Measurements from ENCODE around the gene KCTD21.

DNA sequence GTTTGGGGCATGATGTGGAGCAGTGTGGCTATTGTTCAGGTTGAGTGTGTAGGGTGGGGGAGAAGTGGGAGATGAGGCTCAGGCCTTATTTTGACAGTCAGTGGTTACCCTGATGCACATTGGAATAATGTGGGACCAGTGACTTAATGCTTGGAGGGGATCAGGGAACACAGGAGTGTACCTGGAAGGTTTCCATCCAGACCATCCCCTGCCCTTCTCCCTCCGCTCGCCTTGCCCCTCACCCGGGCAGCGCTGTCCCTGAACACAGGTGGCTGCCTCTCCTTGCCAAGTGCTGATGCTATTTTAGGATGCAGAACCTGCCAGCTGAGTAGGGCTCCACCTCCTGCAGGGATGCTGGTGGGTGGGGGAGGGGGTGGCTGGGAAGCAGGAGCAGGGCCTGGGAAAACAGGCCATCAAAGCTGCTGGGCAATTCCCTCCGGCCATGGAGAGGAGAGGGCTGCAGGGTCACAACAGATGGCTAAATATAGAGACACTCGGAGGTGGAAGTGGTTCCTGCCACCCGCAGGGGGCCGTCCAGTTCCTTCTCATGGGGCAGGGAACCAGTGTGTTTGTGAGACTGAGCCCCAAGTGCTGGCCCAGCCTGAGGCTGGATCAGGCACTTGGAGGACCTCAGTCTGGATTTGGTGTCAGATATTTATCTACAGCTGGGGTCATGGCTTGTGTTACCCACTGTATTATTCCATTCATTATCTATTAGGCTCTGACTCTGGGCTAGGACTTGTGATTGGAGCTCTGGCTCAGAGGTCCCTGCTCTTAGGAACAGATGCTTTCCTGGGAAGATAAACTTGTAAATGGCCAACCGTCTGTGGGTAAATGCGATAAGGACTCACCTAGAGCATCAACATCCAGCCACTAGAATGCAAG lies 59.6 kb downstream of the LRRC32 start:
- RRBS: no CpG with 5 or more reads among the region's 10 CpGs

DNA sequence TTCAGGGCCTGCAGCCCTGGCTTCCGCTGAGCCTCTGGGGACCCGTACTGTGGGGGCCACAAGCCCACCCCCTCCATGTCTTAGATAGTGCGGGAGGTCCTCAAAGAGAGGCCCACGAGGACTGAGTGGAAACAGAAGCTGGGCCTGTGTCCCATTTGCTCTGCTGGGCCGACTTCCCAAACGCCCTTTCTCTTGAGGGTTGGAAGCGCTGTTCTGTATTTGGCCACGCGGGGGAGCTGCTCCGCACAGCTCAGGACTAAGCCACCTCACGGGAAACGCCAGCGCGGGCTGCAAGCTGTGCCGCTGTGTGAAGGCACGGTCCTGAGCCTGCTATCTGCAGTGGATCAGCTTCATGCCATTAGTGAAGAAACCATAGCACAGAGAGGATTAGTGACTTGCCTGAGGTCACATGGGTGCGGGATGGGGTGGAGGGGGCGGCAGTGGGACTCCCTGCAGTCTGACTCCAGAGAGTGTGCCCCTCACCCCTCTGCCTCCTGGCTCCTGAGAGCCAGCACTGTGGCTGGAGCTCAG lies 51.2 kb upstream of the LRRC32 start:
- RRBS: no CpG with 5 or more reads among the region's 18 CpGs

GRCh38 chr11:76783620-76784057 lies 483 bp downstream of the TSKU start:
- RRBS: no CpG with 5 or more reads among the region's 46 CpGs

- RRBS: 16% methylated on average over 4 of the region's 57 CpGs
These were observed 1.2 kb downstream of the TSKU start for GRCh38 chr11:76784058-76785067.

DNA sequence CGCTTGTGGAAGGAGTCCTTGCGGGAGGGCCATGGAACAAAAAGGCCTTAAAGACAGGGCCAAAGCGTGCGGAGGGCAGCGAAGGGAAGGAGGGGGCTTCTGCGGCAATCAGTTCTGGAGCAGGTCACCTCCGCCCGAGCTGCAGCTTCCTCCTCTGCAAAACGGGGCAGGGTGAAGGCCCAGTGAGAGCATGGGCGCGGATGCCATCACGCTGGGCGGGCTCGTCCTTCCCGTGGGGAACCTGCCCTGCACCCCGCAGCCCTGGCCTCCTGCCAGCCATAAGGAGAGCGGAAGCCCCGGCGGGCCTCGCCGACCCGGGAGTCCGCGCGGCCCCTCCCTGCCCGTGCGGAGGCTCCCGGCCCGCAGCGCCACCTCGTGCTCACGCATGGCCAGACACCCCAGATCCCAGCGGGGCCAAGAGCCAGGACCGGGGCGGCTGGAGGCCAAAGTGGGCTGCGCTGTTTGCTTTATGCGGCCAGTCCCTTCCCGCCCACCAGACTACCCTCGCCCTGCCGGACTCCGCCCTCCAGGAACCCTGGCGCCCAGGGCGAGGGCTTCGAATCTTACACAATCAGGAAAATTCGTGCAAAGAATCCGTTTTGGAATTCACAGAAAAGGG lies 16.0 kb downstream of the TSKU start:
- RRBS: 2% methylated on average over 18 of the region's 46 CpGs

- RRBS: no CpG with 5 or more reads among the region's 10 CpGs
These were observed 27.0 kb downstream of the TSKU start for GRCh38 chr11:76810043-76810583.

DNA sequence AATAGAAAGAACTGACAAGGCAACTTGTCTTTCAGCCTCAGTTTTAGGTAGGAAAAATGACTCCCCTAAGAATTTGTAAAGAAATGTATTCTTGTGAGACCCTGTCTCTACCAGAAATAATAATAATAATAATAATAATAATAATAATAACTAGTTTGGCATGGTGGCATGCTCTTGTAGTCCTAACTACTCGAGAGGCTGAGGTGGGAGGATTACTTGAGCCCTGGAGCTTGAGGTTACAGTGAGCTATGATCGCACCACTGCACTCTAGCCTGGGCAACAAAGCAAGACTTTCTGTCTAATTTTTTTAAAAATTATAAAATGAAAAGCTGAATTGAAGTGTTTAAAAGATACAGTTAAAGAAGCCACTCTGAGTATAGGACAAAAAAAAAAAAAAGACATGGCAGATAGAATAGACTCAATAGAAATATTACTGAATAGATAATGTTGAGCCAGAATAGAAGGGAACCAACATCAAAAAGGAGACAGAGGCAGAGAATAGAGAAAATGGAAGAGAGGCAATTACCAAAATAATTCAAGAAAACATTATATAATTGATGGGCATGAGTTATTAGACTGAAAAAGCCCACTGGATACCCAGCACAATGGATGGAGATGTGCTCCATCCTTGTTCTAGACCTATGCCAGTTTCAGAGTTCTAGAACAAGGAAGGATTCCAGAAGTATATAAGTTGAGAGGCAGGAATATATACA lies 24.0 kb upstream of the B3GNT6 start:
- RRBS: no CpG with 5 or more reads among the region's 2 CpGs

- RRBS: no CpG with 5 or more reads among the region's 9 CpGs
These were observed 2.7 kb downstream of the OMP start for GRCh38 chr11:77105304-77105805.

DNA sequence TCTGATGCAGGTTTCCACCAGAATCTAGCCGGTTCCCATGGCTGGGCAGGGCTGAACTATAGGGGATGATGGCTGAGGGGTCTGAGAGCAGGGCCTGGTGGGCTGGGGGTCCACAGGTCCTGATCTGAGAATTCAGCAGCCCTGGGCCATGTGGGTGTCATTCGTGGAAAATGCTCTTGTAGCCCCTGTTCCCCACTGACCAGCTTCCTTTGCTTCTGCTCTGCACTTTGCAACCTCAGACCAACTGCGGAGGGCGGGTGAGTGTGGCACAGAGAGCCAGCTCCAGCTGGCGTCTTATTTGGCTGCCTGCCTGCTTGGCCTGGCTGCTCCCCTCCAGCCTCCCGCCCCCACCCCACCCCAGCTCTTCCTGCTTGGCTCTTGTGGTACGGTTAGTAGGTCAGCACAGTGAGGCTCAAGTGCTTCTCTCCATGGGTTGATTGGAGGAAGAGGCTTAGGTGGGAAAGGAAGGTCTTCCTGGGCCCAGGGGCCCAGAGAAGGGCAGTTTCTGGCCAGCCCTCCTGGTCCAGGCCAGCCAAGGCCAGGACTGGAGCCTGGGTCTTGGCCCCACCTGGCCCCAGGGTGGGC lies 26.3 kb downstream of the MYO7A start:
- RRBS: no CpG with 5 or more reads among the region's 7 CpGs

DNA sequence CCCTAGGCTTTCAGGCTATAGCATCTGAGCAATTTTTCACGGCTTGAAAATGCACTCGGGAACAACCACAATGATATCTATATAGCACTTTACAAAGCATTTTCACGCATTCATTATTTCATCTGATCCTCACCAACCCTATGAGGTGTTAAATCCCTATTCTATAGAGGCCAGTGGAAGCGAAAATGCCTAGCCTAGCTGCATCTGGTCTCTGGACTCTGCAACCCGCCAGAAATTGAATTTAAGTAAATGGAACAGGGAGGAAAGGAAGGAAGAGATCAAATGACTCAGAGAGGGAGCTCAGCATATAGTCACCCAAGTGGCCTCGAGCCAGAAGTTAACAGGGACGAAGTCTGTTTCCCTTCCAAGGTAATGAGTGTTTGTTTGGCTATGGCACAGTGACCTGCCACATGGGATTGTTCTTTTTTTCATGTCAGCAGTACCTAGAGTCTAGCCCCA lies 66.4 kb downstream of the PAK1 start:
- RRBS: no CpG with 5 or more reads among the region's 7 CpGs

DNA sequence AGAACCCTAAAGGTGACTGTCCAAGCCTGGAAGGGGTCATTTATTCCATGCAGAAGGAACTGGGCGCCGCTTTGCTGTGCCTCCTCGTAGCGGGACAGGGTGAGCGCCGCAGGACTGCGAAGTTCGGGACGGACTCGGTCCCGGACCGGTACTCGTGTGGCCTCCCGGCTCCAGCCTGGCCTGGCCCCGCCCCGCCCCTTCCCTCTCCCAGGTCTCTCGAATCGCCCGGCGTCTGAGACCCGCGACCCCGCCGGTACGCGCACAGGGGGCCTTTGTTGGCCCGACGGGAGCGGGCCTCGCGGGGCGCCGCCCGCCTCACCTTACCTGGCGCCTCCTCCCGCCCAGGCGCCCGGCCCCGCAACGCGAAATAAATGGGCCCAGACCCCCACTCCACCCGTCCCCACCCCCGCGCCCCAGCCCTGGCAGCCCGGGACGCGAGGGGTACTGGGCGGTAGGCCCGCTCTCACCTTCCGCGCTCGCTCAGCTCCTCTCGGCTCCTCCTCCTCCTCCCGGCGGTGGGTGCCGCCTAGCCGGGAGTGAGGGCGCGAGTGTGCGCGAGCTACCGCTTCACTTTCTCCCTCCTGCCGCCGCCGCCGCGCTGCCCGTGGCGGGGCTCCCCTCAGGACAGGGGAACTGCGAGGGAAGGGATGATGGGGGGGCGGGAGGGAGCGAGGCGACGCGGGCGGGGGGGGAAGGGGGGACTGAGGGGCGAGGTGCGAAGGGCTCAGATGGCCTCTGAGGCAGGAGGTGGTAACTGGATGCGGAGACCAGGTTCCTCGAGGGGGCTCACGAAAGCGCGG lies 609 bp downstream of the PAK1 start:
- RRBS: under 1% methylated on average over 29 of the region's 83 CpGs

GRCh38 chr11:77642040-77642613 lies 4.5 kb upstream of the CLNS1A start:
- RRBS: no CpG with 5 or more reads among the region's 1 CpG

GRCh38 chr11:77700678-77701598 lies 63.3 kb upstream of the CLNS1A start:
- RRBS: no CpG with 5 or more reads among the region's 7 CpGs

DNA sequence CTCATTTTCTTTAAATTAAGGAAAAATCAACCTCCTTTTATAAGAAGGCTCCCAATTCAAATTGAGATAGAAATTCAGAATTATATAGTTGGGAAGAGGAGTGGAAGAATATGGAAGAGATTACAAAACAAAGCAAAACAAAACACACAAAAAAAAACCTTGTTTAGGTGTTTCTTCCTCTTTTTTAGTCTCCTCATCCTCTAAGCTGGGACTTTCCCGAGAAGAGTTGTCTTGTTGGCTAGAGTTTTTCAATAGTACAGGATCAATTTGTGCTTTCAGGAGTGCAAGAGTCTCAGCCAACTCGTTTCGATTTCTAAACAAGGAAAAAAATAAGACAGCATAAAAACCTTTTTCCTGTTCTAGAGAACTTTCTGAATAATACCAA lies 87.8 kb upstream of the CLNS1A start:
- RRBS: no CpG with 5 or more reads among the region's 3 CpGs

- RRBS: no CpG with 5 or more reads among the region's 26 CpGs
These were observed 85.6 kb downstream of the RSF1 start for GRCh38 chr11:77734799-77735461.

DNA sequence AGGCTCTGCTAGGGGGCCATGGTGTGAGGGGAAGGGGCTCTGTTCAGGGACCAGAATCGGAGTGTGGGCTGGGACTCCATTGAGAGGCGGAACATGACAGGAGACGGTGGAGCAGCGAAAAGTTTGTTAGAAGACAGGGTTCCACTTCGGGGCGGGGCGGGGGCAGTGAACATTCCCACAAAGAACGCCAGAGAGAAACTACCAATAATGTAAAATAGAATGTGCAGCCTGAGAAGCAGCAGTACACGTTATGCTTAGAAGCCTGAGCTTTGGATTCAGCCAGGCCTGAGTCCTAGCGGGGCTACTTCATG lies 585 bp downstream of the AAMDC start:
- RRBS: no CpG with 5 or more reads among the region's 10 CpGs

- RRBS: 100% methylated on average over 1 of the region's 7 CpGs
These were observed 17.0 kb upstream of the ALG8 start for GRCh38 chr11:78156211-78157081.

GRCh38 chr11:78168532-78169740 lies 19.5 kb downstream of the KCTD21 start:
- RRBS: no CpG with 5 or more reads among the region's 23 CpGs

DNA sequence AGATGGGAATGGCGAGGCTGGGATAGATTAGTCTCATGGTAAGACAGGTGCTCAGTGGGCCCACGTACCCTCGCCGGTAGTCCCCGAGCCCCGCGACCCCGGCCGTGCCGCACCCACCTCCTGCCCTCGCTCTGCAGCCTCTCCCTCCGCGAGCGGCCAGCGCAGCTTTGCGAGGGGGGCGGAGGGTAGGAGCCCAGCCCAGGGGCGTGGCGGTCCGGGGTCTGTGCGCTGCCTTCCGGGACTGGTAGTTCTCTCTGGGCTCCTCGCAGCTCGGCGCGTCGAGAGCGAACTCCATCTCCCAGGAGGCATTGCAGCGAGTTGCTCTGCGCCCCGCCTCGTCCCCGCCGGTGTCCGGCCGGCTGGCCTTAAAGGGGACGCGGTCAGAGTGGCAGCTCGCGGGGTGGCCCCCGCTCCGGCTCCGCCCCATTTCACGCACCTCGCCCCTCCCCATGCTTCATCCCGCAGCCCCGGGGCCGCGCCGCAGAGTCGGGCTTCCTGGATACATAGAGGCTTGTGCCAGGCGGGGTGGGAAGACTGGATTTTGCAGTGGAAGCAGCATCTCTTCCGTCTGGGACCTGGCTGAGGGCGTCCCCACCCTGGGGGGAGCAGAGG lies at the start of gene KCTD21:
Gene KCTD21, minus strand, starts transcription at position 171 of the 612 bp plus-strand sequence.
- RRBS: 2% methylated on average over 12 of the region's 54 CpGs

DNA sequence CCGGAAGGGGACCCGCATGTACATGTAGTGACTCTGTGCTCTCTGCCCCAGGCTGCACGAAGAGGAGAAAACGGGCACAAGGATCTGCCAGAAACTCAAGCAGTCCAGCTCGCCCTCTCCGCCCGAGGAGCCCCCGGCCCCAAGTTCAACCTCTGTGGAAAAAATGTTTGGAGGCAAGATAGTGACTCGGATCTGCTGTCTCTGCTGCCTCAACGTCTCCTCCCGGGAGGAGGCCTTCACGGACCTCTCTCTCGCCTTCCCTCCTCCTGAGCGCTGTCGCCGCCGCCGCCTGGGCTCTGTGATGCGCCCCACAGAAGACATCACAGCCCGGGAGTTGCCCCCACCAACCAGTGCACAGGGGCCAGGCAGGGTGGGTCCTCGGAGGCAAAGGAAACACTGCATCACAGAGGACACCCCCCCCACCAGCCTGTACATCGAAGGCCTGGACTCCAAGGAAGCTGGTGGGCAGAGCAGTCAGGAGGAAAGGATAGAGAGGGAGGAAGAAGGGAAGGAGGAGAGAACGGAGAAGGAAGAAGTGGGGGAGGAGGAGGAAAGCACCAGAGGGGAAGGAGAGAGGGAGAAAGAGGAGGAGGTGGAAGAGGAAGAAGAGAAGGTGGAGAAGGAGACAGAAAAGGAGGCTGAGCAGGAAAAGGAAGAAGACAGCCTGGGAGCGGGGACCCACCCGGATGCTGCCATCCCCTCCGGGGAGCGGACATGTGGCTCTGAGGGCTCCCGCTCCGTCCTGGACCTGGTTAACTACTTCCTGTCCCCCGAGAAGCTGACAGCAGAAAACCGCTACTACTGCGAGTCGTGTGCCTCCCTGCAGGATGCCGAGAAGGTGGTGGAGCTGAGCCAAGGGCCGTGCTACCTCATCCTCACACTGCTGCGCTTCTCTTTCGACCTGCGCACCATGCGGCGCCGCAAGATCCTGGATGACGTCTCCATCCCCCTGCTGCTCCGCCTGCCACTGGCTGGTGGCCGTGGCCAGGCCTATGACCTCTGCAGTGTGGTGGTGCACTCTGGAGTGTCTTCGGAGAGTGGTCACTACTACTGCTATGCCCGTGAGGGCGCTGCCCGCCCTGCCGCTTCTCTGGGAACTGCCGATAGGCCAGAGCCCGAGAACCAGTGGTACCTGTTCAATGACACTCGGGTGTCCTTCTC lies 21.1 kb downstream of the USP35 start:
- RRBS: 98% methylated on average over 3 of the region's 52 CpGs